ENCODE data around the gene SMPX.

GRCh38 chrX:18931419-18931935 lies 52.4 kb downstream of the PHKA2 start:
- RRBS, result no CpG with 5 or more reads among the region's 9 CpGs

GRCh38 chrX:19566412-19567049 lies 51.2 kb upstream of the MAP3K15 start:
- RRBS, result no CpG with 5 or more reads among the region's 6 CpGs

DNA sequence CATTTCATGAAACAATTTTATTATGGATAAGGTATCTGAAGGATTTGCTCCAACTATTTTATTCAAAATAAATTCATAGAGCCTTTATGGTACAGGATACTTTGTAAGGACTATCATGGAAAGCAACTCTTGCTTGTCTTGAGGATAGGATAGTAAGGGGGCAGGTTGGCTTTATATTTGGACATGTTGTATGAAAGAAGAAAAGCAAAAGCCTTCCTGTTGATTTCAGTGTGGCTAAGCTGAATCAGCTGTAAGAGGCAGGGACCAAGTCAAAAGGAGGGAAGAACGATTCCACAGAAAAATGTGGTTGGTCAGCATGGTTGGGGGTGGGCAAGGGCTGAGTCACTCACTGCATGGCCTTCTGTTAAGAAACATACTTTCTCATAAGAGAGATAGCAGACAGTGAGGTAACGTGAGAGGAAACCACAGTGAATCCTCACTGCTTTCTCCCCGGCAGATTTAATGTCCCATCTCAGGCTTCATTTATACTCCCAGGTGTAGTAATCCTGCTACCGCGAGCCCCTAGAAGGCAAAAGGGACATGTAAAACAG lies 40.6 kb downstream of the SH3KBP1 start:
- RRBS, result no CpG with 5 or more reads among the region's 5 CpGs

GRCh38 chrX:19883934-19884682 lies 3.3 kb downstream of the SH3KBP1 start:
- RRBS, result no CpG with 5 or more reads among the region's 9 CpGs

GRCh38 chrX:19964793-19965811 lies 25.8 kb downstream of the BCLAF3 start:
- RRBS, result no CpG with 5 or more reads among the region's 10 CpGs

- RRBS, result 4% methylated on average over 4 of the region's 12 CpGs
Measured at GRCh38 chrX:20056612-20057079, 60.1 kb downstream of the MAP7D2 start.

DNA sequence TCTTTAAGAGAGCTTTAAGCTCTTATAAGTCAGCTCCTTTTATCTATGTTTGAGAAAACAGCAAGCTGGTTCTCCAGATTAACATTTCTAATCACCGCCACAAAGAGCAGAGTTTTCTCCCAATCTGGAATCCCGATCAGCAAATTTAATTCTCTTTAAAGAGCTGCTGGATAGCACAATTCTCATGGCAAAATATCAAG lies 48.8 kb downstream of the RPS6KA3 start:
- RRBS, result no CpG with 5 or more reads among the region's 2 CpGs

GRCh38 chrX:20265106-20265955 lies 1.4 kb downstream of the RPS6KA3 start:
- RRBS, result under 1% methylated on average over 7 of the region's 39 CpGs

- RRBS, result 83% methylated on average over 4 of the region's 16 CpGs
Measured at GRCh38 chrX:21757718-21758366, at the start of gene SMPX. SMPX (minus strand) TSS chrX:21758116.

DNA sequence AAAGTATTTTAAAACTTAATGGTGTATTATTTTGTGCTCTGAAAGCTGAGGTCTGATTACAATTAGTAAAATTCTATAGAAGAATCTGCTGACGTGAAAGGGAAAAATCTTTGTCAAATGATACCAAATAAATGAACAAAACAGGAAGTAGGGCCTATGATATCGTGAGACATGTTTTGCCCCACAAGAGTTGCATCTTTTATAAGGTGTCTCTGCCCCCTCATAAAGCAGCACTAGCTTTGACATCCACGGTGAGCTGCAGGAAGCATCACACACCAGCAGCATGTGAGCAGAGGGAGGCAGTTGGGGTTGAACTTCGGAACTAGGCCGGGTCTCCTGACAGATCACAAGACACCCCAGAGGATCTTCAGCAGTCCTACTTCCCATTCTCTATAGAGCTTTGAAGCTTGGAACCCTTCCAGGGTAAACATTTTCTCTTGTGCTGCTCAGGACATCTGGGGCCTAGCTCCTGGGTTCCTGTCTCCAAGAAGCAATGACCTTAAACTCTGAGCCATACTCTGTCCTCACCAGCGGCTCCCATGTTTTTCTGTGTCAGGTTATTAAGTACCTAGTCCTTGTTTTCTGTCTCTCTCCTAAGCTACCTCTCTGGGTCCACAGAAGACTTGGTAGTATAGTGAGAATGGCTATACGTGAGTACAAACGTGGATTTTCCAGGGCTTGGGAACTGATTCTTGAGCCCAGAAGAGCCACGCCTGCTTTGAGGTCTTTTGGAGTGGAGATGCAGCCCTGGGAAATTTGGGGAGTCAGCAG lies 27.5 kb downstream of the YY2 start:
- RRBS, result no CpG with 5 or more reads among the region's 9 CpGs

GRCh38 chrX:21994303-21995089 lies 37.6 kb upstream of the PHEX start:
- RRBS, result no CpG with 5 or more reads among the region's 6 CpGs

GRCh38 chrX:22136209-22136791 lies 104.2 kb downstream of the PHEX start:
- RRBS, result no CpG with 5 or more reads among the region's 7 CpGs

GRCh38 chrX:22192630-22192955 lies 80.1 kb upstream of the CBLL2 start:
- RRBS, result no CpG with 5 or more reads among the region's 8 CpGs

DNA sequence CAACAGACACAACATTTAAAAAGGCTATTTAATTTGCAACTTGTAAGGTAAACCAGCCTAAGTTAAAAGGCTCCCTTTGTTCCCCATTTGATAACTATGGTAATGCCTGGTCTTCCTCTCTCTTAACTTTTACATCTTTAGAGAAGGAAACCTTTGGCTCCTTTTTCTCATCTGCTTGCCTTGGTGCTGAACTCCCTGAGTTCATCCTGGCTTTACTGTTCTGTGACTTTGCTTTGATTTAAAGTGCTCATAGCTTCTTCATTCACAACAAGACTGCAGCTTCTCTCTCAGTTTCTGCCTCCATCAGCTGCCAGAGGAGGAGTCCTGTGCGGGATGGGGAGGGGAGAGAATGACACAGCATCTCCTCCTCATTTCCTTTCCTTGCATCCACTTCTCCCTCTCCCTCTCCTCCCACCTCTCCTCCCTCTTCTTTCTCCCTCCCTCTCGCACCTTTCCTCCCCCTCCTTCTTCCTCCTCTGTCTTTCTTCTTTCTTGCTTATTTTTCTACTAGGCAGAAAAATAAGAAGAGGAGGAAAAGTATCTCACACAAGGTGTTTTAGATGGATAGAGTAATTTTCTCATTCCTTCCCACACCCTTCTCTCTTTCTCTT lies 42.0 kb downstream of the CBLL2 start:
- RRBS, result no CpG with 5 or more reads among the region's 2 CpGs

DNA sequence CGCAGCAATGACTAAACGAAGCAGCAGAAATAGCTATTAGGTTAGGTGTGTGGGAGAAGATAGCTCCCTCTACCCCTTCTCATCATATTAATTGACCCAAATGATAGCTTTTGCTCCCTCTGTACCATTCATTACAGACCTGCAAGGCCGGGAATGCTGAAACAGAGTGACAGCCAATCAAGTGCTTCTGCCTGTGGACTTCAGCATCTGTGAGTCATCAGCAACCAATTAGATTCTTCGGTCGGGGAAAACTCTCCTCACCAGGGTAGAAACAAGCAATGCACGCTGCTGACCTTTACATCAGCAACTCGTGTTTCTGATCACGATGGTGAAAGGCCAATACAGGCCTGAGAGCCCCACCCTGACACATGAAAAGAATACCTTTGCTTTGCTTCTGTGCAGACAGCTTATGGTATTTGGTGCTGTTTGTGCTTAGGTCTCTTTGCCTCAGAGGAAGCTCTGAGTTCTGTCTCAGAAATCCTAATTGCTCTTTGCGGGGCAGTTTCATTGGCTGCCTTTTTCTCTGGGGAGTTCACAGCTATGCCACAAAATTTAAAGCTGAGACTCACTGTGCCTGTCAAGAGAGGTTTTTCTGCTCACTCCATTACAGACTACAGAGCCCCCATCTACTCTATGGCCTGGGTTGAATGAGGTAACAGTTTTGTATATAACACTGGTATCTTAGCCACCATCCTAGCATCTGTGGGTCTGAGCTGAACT lies 347.0 kb upstream of the DDX53 start:
- RRBS, result no CpG with 5 or more reads among the region's 9 CpGs

DNA sequence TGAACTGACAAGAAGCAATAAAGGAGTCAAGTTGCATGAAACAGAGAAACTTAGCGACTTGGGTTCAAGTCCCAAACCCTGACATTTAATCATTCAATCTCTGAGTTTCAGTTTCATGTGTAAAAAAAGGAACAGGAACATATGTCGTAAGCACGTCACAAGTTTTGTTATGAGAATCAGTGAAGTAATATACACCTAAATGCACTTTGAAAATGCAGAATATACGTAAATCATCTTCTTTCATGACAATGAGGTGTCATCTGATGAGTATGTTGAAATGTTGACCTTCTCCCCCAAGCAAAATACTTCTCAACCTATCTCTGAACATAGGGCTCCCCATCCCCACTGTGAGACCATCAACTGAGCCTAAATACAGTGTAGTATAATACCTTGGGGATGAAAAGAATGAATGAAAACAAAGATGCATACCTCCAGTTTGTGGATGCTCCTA lies 10.3 kb downstream of the ACOT9 start:
- RRBS, result no CpG with 5 or more reads among the region's 4 CpGs

DNA sequence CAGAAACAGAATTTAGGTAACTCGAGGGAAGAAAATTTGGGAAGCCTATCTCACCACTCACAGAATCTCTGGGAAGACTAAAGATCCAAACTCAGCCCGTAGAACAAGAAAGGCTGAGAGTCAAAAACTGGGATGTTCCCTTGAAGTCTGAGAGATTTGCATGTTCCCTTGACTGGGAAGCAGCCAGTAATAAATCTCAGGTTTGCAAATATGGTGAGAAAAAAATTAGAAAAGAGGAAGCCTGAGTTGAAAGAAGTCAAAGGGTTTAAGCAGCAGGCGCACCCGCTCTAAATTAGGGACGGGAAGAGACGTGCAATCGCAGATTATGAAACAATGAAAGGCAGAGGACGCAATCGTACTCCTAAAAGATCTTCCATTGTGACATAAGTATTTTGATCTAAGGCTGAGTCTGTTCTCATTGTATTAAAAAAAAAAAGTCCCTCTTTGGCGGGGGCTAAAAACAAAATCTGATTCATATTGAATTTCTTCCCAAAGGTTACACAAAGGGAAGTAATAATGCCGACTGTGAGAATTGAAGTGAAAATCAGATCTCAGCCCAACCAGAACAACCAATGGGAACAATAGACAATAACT lies 28.1 kb downstream of the SAT1 start:
- RRBS, result no CpG with 5 or more reads among the region's 11 CpGs

GRCh38 chrX:23936046-23936502 lies 28.3 kb downstream of the CXorf58 start:
- RRBS, result no CpG with 5 or more reads among the region's 5 CpGs

GRCh38 chrX:24023908-24024267 lies 3.1 kb downstream of the KLHL15 start:
- RRBS, result no CpG with 5 or more reads among the region's 9 CpGs

- RRBS, result no CpG with 5 or more reads among the region's 4 CpGs
Measured at GRCh38 chrX:24395785-24396181, 35.3 kb downstream of the SUPT20HL1 start.

Data from epithelial cell of esophagus (primary cell).